ENCODE measurements around a stretch of chr1.

DNA sequence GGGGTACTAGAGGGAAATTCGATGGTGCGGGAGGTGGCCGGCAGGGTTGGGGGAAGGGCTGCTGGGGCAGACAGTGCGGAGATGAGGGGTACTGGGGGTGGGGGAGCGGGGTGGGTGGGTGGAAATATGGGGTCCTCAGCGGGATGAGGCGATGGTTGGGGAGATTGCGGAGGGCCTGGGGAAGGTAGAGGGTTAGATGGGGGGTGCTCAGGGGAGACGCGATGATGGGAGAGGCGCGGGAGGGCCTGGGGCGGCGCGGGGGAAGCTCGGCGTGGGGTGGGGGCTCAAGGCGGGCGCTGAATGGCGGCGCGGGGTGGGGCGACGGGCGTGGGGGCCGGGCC lies 369 bp downstream of the FAAP20 start:
- PRO-cap: no peak

DNA sequence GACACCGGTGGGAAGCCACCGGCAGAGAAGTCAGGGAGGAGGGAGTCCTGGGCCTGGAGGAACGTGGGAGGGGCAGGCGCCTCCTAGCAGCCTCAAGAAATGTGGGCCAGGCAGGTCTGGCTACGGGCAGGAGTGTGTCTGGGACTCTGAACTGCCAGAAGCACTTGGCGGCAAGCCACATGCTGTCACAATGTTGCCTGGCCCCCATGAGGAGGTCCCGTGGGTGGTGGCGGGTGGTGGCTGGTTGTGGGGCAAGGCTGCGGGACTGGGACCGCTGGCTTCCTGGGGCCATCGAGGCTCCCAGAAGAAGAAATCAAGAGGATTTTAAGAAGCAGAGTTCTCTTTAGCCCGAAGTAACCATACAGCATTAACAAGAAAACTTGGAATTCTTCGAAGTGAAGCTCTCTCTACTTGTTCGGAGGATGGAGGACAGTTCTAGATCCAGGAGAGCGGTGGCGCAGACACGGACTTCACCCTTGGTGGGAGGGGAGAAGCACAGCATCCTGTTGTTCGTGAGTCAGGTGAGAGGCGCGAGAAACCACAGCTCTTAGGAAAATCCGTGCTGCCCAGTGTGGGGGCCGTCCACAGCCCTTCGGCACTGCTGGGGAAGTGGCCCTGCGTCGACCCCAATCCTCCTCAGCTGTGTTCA lies 12.3 kb downstream of the SKI start:
- PRO-cap: no peak

DNA sequence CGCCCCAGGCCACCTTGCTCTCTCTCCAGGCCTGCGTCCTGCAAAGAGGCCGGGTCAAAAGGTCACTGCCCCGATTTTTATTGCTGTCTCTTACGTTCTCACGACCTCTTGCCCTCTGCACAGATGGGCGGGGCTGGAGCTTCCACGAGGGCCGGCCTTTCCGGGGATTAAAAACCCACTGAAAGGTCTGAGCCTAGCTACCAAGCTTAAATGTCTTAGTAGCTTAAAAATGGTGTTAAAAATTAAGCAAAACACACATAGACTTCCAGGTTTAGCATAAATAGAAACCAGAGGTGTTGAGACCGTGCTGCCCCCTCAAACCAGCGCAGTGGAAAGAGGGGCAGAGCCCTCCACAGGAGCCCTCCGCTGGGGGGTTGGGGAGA lies 43.9 kb downstream of the SKI start:
- PRO-cap: no peak

- PRO-cap: no peak
Observed at GRCh38 chr1:2303773-2304050, 75.6 kb downstream of the SKI start.

DNA sequence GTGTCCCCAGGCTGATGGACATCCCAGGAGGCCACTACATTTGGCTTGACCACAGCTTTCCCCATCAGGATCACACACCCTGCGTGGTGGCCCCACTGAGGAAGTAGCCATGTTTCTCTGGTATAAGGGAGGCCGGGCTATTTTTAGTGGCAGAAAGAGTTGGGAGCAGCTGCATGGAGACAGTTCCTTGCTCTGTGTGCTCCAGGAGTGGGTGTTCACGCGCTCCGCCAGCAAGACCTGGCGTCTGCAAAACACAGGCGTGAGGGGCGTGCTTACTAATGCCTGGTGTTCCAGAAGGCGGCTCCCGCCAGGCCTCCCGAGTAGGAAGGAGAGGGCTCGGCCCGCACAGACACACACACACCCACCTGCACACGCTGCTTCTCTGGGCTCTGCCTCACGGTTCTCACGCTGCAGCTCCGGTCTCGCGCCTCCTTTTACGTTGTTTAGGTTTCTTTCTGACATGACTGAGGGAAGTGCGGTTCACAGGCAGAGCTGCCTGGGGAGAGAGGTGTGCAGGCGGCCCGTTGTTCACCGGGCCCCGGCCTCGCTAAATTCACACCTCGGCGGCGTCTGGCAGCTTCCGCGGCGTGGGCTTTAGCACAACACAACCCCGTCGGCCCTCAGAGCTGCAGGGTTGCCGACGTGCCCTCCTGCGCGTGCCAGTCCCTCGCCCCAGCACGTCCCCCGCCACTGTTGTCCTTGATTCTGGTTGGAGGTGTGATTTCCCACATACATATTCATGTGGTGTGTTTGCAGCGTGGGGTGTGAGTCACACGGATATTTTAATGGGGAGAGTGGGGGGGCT lies 76.9 kb downstream of the SKI start:
- PRO-cap: no peak

DNA sequence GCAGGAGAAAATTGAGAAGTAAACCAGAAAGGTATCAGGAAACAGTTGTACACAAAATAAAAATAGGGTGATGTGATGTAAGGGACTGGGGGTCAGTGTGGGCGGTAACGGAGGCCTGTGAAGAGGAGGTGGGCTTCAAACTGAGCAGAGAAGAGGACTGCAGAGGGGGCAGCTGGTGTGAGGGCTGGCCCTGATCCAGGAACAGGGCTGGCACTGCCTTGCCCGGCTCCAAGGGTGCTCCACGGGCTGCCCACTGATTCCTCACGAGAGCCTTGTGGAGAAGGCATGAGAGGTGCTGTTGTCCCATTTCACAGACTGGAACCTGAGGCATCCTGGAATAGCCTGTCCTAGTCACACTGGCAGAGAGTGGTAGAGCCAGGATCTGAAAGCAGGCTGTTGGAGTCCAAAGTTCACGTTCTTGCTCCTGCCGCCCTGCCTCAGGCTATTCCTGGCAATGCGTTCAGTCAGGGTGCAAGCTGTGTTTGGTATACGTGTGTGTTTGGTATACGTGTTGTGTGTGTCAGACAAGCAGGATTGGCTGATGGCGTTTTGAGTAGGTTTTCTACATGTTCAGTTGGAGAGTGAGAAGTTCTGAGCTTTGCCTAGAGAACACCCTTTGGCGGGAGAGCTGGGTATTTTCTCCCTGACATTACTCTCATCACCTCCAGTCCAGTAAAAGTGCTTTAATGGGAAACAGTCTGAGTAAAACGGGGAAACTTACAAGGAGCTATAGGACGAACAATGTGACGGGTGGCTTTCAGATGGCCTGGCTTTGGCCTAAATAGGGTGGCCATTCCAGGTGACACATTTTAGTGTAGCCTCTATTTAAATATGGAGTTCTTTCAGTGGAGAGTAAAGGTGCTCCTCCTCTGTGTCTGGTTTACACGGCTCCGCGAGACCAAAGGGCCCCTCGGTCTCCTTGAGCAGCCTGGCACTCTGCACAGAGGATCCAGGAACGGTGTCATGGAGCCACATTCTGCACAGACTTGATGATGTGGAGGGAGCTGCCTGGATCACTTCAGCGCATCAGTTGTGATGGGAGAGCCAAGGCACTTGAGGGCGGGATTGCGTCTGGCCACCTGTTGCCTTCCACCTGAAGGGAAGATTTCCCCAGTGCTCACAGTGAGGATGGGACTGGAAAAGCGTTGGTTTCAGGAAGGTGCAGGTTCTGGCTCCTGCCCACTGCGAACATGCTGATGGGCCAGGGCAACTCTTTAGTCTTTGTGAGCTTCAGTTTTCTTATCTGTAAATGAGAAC lies 2.1 kb downstream of the RER1 start:
- PRO-cap: bidirectional peak, plus-strand start at position 454 of the sequence, minus-strand start at position 358 of the sequence

GRCh38 chr1:2412636-2413171 lies 340 bp upstream of the PEX10 start:
- PRO-cap: bidirectional peak, plus-strand start at chr1:2412785, minus-strand start at chr1:2412543; bidirectional peak, plus-strand start at chr1:2413071, minus-strand start at chr1:2413039

- PRO-cap: bidirectional peak, plus-strand start at chr1:2415972, minus-strand start at chr1:2415870
Observed at GRCh38 chr1:2415355-2416211, 3.2 kb upstream of the PEX10 start.

DNA sequence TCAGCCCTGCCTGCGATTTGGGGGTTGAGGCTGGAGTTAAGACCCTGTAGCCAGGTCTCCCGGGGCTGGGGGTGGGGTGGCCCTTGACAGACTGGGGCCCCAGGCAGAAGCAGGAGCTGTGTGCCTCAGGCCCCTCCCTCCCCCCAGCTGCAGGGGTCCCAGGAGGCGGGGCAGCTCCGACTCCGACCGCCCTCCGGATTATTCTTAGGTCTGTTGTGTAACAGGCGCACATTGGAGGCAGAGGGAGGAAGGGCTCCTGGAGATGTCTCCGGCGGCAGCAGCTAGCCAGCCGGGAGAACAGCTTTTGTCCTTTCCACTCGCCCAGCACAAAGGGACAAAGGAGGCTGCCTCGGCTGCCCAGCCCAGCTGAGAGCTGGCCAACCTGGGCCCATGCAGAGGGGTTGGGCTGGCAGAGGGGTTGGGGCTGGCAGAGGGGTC lies 29.7 kb upstream of the PLCH2 start:
- PRO-cap: no peak

GRCh38 chr1:2482605-2483017 lies 6.5 kb downstream of the PLCH2 start:
- PRO-cap: unidirectional peak, plus-strand start at chr1:2482747

DNA sequence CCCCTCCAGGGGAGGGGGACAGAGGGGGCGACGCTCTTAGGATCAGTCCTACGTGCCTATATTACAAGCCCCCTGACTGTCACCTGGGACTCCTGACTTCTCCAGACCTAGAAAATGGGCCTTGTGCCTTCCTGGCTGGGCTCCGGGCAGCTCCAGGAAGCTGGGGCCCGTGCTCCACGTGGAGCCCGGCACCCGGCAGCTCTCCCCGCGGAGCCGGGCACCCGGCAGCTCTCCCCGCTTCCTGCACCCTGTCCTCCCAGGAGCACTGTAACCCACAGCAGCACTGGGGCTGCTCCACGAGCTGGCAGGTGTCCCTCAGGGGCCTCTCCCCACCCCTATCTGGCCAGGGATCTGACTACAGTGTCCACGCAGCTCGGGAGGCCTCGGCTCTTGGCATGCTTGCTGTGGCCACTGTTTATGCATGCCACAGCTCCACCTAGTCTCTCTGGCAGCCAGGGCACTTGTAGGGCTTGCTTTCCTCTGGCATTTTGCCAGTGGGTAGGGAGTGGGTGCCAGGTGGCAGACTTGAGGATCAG lies 762 bp upstream of the HES5 start:
- PRO-cap: no peak

DNA sequence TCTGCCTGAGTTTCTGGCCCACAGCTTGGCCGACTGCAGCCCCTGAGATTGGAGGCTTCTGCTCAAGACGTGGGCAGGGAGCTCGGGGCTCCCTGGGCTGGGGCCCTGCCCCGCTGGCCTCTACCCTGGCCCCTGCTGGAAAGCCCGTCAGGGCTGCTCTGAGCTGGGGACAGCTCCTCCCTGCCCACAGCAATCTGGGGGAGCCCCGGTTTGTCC lies 8.8 kb upstream of the TNFRSF14 start:
- PRO-cap: no peak

GRCh38 chr1:2564081-2564566 lies 8.0 kb downstream of the TNFRSF14 start:
- PRO-cap: no peak

GRCh38 chr1:2564622-2565555 lies 8.7 kb downstream of the TNFRSF14 start:
- PRO-cap: no peak

DNA sequence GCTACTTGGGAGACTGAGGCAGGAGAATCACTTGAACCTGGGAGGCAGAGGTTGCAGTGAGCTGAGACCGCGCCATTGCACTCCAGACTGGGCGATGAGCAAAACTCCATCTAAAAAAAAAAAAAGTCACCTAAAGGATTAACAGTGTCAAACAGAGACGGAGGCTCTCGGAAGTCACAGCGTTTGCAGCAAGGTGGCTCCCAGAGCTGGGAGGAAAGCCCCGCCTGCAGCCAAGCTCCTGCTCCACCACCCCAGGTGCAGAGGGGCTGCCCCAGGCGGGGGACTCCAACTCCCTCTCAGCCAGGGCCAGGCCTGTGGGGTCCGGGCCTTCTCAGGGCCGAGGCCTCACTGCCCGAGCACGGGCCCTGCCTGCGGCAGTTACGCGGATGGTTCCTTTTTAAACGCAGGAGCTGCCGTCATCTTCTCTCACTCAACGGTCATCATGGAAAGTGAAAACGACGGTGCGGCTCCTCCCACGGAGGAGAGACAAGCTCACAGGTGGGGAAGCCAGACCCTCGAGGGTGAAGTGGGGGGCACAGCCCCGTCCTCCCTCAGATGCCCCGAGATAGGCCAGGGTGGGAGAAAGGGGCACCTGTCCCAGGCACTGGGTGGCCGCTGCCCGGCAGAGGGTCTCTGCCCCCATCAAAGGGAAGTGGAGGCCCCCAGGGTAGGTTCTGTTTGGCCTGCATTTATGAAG lies 9.0 kb upstream of the PRXL2B start:
- PRO-cap: bidirectional peak, plus-strand start at position 510 of the sequence, minus-strand start at position 442 of the sequence

- PRO-cap: bidirectional peak, plus-strand start at chr1:2592974, minus-strand start at chr1:2592890
Observed at GRCh38 chr1:2592638-2593169, 6.1 kb downstream of the PRXL2B start.

DNA sequence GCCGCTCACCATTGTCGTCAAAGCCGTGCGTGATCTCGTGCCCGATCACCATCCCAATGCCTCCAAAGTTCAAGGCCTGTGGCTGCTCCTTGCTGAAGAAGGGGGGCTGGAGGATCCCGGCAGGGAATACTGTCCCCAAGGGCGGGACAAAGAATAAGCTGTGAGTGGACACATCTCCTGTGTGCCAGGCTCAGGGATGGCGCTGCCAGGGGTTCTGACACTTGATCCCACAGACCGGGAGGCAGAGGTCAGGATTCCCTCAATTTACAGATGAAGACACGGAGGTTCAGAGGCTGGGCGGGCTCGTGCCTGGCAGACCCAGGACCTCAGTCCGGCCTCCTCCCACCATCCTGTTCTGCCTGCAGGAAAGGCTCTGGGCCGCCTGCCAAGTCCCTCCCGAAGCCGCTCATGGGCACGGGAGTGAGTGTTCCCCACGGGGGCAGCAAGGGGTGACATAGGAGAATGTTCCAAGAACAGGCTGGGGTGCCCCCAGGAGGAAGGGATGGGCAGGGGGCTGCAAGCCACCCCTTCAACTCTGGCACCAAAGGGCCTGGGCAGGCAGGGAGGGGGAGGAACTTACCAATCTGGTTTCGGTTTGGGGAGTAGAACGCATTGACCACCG lies 7.3 kb downstream of the PRXL2B start:
- PRO-cap: no peak

DNA sequence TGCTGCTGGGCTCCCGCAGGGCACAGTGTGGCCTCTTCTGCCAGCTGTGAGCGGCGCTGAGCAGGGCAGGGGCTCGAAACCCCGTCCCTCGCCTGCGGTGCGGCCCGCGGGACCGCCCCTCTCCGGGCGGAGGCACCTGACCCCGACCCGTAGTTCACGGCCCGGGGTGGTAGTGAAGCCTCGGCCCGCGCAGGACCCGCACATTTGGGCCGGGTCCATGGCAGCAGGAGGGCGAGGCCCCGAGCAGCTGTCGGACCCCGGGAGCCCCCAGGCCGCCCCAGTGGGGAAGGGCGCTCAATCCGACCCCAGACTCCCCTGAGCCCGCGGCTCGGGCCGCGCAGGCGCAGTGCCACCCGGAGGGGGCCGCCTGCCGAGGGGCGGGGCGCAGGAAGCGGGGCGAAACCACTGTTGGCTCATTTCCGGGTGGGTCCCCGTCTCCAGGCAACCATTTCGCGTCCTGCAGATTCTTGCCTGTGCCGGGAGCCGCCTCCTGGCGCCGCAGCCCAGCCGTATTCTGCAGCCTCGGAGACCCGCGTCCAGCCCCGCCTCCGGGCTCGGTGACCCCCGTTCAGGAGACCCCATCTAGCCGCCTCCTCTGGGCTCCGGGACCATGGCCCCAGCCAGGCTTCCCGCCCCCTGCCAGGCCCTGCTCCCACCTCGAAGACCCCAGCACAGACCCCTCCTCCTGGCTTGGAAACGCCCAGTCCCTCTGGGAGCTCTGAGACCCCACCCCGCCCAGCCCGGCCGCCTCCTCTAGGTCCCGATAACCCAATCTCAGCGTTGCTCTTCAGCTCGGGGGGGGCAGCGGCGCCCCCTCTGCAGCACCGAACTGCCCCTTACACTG lies 10.3 kb upstream of the MMEL1 start:
- PRO-cap: bidirectional peak, plus-strand start at position 462 of the sequence, minus-strand start at position 348 of the sequence

DNA sequence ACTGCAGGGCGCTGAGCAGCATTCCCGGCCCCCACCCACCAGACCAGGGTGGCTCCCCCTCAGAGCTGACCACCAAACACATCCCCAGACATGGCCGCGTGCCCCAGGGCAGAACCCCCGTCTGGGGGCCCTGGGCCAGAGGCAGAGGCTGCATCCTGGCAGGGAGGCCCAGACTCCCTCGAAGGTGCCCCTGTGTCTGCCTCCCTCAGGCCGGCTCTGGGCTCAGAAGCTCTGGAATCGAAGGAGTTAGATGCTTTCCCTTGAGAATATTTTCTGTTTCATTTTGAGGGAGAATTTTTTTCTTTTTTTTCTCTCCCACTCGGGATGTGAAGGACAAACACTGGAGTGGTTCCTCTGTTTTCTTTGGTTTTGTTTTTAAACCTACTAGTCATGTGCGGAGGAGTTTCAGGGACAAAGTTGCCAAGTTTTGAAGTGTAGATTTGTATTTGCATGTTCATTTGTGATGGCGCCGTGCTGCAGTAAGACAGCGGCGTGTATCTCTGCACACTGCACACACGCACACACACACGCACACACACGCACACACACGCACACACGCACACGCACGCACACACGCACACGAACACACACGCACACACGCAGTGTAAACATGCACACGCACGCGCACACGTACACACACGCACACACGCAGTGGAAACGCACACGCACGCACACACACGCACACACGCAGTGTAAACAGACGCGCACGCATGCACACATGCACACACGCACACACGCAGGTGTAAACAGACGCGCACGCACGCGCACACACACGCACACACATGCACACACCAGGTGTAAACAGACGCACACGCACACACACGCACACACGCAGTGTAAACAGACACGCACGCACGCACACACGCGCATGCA lies 44.9 kb downstream of the PRDM16 start:
- PRO-cap: no peak

- PRO-cap: no peak
Observed at GRCh38 chr1:3126091-3127131, 57.4 kb downstream of the PRDM16 start.